HT1080 (cell line): ENCODE measurements around the genes PAX4 and FLNC.

DNA sequence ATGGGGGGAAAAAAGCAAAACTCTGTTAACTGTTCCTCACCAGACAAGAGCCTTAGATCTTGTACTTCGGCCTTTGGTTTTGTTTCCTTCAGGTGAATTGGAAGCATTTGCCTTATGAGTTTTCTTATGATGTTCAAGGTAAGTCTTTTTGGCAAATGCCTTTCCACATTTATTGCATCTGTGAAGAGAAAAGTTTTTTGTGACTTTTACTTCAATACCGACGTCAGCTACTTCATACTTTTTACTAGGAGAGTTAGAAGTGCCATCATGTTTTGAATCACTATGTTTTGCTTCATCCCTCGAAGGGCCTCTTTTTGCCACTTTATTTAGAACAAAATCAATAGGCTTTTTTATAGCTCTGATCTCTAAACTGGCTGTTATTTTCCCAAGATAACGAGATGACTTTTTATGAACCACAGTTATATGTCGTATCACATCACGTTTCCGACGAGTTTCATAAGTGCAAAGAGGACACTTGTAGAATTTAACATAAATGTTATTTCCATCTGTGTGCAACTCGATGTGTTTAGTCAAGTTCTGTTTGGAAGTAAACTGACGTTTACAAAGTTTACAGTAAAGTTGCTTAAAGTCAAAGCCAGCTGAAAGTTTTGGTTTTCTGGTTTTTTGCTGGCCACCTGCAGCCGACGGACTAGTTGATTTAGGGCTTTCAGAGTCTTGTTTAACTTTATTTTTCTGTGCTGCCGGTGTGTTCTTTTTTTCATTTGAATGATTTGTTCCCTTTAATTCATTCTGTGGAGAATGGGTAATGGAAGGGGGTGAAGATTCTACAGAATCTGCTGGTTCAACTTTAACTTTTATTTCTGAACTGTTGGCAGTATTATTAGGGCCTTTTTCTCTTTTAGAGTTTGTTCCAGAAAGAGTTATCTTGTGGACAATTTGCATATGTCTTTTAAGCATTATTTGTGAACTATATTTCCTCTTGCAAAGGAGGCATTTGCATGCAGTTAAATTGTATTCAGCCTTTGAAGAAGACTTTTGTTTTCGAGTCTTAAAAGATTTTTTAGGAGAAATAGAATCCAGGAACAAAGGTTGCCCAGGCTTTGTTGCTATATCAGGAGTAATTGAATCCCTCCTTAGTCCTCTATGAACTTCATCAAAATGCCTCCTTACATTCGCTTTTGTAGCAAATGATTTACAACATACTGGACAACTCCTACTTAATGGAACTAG, 18.8 kb downstream of the ZNF800 start:
RAMPAGE:
- cytosol, long total RNA, result no peak
- long total RNA, result no peak
- nucleus, long total RNA, result no peak

DNA sequence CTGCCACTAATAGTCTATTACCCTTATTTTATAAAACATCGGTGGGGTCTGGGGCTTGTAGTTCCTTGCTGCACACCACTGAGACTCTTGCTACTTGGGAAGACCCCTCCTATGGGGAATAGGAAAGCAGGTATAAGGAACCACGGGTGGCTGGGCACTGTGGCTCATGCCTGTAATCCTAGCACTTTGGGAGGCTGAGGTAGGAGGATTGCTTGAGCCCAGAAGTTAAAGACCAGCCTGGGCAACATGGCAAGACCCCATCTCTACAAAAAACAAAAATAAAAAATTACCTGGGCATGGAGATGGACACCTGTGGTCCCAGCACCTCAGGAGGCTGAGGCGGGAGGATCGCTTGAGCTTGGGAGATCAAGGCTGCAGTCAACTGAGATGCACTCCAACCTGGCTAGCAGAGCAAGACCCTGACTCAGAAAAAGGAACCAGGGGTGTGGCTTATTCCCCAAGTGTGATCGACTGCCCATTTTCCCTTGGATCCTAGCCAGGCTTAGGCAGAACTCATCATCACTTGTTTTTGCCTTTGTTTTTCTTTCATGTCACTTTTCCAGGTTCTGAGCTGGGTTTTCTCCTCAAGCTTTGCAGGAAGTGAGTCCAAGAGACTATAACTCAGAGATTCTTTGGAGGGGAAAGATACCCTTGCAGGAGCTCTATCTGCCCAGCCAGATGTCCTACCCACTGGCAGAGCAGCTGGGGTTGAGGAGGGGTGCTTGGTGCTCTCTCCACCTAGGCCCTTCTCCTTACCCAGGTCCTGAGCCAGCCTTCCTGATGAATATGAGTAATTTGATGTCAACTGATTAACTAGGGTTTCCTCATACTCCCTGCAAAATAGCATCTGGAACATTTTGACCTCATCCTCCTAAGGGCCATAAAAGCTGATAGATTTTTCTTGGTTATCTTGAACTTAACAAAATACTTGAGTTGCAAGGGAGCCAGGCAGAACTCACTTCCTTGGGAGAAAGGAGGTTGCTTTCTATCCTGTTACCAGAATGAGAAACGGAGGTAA, 765 bp upstream of the FSCN3 start:
RAMPAGE:
- cytosol, long total RNA, result no peak
- long total RNA, result no peak
- nucleus, long total RNA, result no peak

RAMPAGE:
- cytosol, long total RNA, result no peak
- long total RNA, result no peak
- nucleus, long total RNA, result no peak
These were observed at the start of gene PAX4 for GRCh38 chr7:127617921-127618541. PAX4 (minus strand) TSS chr7:127618142.

GRCh38 chr7:127976577-127977304, 54.5 kb downstream of the LRRC4 start:
RAMPAGE:
- cytosol, long total RNA, result no peak
- long total RNA, result no peak
- nucleus, long total RNA, result no peak

DNA sequence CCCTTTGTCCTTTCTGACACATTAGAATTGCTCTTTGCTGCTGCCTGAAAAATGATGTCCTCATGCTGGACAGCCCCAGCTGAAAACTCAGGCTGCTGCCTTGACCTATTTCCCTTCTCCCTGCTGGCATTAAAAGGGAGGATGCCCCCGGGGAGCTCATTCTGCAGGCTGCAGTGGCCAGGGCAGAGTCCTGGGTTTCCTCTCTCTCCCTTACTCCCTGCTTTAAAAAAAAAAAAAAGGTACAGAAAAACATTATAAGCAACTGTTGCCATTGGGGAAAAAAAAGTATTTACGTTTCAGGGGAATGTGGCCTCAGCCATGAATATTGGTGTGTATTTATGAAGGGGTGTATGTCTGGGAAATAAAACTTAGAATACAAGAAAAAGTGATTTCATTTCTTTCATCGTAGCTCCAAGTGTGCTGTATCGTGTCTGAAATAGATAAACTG, 35.3 kb downstream of the LRRC4 start:
RAMPAGE:
- cytosol, long total RNA, result no peak
- long total RNA, result no peak
- nucleus, long total RNA, result no peak

DNA sequence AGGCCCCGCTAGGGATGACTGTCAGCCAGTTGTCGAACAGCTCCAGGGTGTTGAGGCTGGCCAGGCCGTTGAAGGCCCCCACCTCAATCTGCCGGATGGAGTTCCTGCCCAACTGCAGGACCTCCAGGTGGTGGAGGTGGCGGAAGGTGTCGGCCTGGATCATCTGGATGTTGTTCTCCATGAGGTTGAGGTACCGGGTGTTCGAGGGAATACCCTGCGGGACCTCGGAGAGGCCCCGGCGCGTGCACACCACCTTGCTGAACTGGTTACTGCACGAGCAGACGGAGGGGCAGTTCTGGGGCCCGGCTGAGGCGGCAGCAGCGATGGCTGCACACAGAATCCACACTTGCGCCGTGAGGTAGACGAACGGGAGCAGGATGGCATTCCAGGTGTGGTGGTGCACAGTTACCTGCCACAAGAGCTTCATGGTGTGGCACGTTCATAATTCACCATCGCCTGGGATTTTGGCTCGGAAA, 985 bp downstream of the LRRC4 start:
RAMPAGE:
- cytosol, long total RNA, result no peak
- long total RNA, result no peak
- nucleus, long total RNA, result no peak

DNA sequence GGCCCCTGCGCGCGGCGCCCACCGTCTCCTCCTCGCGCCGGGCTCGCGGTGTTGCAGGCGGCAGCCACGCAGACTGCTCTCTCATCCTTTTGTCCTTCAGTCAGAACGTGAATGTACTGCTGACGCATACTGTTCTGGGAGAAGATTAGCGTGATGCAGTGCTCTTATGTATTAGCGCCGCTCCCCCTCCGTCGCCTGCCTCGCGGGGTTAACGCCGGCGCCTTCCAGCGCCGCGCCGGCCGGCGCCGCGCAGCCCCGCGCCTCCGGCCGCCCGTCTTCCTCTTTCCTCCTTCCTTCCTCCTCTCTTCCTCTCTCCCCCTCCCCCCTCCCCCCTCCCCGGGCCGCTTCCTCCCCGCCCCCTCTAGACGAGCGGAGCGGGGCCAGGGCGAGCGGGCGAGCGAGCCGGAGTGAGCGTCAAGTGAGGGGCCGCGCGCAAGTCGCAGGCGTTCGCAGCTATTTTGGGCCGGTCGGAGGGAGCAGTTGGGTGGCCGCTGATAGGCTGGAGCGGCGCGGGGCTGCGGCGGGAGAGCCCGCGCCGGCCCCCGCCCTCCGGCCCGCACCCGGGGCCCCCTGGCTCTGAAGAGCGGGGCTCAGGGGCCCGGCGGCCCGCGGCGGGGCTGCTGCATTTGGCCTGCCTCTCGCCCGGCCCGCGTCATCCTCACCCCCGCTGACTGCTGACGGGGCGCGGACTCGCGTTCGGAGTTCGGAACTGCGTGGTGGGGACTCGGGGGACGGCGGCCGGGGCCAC, 930 bp upstream of the LRRC4 start:
RAMPAGE:
- cytosol, long total RNA, result no peak
- long total RNA, result no peak
- nucleus, long total RNA, result no peak

GRCh38 chr7:128166945-128167857, 73.9 kb upstream of the LEP start:
RAMPAGE:
- cytosol, long total RNA, result no peak
- long total RNA, result no peak
- nucleus, long total RNA, result no peak

RAMPAGE:
- cytosol, long total RNA, result no peak
- long total RNA, result no peak
- nucleus, long total RNA, result no peak
These were observed 30.4 kb downstream of the LEP start for GRCh38 chr7:128271333-128272077.

DNA sequence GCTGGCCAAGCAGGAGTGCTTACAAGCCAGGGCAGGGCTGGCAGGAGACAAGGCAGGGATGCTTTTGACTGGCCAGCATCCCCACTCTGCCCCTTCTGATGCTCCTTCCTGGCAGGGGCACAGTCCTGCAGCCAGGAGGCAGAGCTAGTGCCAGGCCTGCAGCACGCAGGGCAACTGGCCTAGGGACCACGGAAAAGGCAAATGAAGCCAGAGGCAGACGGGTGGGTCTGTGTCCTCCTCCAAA, 4.9 kb downstream of the IMPDH1 start:
RAMPAGE:
- cytosol, long total RNA, result no peak
- long total RNA, result no peak
- nucleus, long total RNA, result no peak

DNA sequence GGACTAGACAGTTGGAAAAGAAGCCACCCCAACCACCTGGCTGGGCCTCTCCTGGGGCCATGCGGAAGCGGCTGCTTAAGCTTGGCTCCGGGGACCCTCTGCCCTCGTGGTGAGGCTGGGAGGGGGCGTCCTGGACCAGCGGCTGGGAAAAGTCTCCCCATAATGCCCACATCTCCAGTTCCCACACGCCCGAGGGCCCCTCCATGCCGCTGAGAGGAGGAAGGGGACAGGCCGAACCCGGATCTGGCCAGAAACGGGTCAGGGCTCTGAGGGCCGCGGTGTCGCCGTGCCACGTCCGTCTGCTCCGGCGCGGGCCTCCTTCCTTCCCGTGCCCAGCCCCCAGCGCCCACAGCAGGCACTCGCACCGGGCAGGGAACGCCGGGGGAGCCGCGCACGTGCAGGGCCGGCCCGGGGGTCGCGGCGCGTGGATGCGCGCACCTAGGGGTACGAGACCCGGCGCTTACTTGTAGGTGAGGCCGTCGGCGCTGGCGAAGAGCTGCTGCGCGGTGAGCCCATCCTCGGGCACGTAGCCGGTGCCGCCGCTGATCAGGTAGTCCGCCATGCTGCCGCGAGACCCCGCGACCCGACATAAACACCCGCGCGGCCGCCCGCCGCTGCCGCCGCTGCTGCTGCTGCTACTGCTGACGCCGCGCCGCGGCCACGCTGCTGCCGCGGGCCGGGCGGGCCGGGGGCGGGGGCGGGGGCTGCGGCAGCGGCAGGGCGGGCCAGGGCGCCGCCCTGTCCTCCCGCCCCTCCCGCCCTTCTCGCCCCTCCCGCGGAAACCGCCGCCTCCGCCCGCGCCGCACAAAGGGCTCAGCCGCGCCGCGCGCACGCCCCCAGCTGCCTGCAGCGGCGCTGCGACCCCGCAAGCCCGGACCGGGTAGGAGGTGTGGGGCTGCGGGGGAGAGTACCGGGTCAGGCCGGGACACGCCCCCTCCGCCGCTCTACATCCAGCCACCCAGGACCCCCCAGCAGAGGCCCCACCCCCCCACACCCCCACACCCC, 4.2 kb downstream of the IMPDH1 start:
RAMPAGE:
- cytosol, long total RNA, result no peak
- long total RNA, result no peak
- nucleus, long total RNA, result no peak

DNA sequence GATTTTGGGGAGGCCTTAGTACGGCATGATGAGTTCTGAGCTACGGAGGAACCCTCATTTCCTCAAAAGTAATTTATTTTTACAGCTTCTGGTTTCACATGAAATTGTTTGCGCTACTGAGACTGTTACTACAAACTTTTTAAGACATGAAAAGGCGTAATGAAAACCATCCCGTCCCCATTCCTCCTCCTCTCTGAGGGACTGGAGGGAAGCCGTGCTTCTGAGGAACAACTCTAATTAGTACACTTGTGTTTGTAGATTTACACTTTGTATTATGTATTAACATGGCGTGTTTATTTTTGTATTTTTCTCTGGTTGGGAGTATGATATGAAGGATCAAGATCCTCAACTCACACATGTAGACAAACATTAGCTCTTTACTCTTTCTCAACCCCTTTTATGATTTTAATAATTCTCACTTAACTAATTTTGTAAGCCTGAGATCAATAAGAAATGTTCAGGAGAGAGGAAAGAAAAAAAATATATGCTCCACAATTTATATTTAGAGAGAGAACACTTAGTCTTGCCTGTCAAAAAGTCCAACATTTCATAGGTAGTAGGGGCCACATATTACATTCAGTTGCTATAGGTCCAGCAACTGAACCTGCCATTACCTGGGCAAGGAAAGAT, 6.3 kb downstream of the OPN1SW start:
RAMPAGE:
- cytosol, long total RNA, result no peak
- long total RNA, result no peak
- nucleus, long total RNA, result no peak

DNA sequence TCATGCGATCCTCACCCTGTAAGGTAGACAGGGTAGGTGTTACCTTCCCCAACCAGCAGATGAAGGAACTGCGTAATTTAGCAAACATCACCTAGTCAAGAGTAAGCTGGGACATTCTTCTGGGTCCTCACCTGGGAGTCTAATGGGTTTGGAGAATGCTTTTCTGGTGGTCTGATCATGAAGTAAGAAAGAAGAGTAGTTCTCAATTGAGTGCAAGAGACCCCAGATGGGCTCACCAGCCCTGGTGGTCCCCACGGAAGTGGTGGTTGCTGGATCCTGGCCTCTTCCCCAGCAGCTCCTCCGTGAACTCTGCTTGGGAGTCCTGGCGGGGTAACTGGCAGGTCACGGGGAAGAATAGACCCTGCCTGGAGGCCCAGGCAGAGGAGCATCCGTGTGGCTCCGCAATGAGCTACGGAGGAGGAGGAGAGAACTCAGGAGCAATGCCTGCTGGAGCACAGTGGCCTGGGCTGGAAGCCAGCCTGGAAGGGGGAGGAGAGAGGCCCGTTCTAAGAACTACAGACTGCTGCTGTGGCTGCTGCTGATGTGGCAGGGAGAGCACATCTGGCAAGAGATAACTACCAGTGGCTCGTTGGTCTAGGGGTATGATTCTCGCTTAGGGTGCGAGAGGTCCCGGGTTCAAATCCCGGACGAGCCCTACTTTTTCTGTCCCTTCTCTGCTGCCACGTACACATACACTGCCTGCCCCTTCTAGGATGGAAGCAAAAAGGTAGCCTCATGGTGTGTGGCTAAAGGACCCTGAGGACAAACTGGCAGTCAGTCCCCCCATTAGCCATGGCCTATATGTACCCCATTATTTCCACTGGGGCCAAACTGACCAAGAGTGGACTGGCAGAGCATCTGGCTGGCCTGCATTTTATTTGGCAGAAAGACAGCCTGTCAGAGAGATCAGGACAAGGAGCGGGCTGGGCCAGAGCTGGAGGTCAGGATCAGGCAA, 7.5 kb upstream of the OPN1SW start:
RAMPAGE:
- cytosol, long total RNA, result no peak
- long total RNA, result no peak
- nucleus, long total RNA, result no peak

DNA sequence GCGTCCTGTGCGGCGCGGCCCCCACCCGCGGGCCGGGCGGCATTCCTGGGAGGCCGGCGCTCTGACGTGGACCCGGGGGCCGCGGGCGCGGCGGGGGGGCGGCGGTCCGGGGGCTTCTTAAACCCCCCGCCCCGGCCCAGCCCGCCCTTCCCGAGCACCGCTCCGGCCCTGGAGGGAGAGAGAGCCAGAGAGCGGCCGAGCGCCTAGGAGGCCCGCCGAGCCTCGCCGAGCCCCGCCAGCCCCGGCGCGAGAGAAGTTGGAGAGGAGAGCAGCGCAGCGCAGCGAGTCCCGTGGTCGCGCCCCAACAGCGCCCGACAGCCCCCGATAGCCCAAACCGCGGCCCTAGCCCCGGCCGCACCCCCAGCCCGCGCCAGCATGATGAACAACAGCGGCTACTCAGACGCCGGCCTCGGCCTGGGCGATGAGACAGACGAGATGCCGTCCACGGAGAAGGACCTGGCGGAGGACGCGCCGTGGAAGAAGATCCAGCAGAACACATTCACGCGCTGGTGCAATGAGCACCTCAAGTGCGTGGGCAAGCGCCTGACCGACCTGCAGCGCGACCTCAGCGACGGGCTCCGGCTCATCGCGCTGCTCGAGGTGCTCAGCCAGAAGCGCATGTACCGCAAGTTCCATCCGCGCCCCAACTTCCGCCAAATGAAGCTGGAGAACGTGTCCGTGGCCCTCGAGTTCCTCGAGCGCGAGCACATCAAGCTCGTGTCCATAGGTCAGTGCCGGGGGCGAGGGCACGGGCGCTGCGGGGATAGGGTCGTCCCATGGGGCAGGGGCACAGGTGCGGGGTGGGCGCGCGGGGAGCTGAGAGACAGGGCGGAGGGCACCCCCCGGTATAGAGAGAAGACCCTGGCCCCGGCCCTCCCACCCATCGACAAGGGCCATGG, at the start of gene FLNC:
Gene FLNC (plus strand): TSS at position 144 of the 899 bp plus-strand sequence.
RAMPAGE:
- cytosol, long total RNA, result no peak
- long total RNA, result no peak
- nucleus, long total RNA, result no peak

RAMPAGE:
- cytosol, long total RNA, result no peak
- long total RNA, result no peak
- nucleus, long total RNA, result no peak
These were observed 13.6 kb downstream of the FLNC start for GRCh38 chr7:128843716-128844330.

DNA sequence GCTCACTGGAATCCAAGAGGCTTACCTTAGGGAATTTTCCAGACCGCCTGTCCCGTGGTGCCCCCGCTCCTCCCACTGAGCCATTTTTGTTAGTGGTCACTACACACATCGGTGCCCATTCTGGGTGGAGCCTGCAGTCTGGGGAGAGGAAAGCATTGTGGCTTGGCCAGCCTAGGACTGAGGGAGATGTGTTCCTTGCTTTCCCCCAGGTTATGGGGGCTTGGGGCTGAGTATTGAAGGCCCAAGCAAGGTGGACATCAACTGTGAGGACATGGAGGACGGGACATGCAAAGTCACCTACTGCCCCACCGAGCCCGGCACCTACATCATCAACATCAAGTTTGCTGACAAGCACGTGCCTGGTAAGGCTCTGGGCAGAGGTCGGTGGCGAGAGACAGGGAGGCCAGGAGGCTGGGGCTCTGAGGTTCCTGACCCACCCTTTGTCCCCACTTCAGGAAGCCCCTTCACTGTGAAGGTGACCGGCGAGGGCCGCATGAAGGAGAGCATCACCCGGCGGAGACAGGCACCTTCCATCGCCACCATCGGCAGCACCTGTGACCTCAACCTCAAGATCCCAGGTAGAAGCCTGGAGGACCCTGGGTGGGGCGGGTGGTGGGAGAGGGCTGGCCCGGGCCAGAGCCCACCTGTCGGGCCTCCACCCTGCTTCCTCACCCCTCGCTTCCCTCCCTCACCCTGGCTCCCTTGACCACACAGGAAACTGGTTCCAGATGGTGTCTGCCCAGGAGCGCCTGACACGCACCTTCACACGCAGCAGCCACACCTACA, 9.2 kb upstream of the ATP6V1F start:
RAMPAGE:
- cytosol, long total RNA, result no peak
- long total RNA, result no peak
- nucleus, long total RNA, result no peak

DNA sequence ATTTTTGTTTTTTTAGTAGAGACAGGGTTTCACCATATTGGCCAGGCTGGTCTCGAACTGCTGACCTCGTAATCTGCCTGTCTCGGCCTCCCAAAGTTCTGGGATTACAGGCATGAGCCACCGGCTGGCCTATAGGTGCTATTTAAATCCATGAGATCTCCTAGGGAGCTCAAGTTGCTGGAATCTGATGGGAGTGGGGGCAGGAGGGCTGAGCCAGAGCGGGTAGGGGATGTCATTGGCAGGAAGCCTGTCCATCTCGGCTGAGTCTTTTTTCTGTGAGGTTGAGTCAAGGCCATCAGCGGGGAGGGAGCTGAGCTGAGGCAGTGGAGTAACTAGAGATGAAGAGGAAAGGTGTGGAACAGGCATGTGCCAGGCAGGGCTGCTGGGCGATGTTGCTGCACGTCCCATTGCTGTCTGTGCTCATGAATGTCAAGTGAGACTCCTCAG, 1.6 kb downstream of the ATP6V1FNB start:
RAMPAGE:
- cytosol, long total RNA, result no peak
- long total RNA, result no peak
- nucleus, long total RNA, result no peak

GRCh38 chr7:128868890-128869853, 3.0 kb downstream of the ATP6V1FNB start:
RAMPAGE:
- cytosol, long total RNA, result no peak
- long total RNA, result no peak
- nucleus, long total RNA, result no peak

RAMPAGE:
- cytosol, long total RNA, result no peak
- long total RNA, result no peak
- nucleus, long total RNA, result no peak
These were observed 19.4 kb downstream of the KCP start for GRCh38 chr7:128891072-128891582.

GRCh38 chr7:128947158-128947643, 9.5 kb downstream of the IRF5 start:
RAMPAGE:
- cytosol, long total RNA, result no peak
- long total RNA, result no peak
- nucleus, long total RNA, result no peak